WTC11 (cell line): Measurements from ENCODE around the gene RHOXF2.

DNA sequence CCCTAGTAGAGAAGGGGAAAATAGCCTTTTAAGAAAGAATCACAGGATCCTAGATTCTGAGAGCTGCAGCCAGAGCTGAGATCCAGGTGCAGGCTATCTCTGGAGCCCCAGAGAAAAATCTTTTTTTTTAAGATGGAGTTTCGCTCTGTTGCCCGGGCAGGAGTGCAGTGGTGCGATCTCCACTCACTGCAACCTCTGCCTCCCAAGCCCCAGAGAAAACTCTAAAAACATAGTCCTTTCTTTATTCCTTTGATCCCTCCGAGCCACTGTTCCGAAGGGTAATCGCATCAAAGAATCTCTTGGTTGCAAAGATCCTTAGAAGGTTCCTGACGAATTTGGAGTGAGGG lies 38.4 kb downstream of the SEPTIN6 start:
- PRO-cap, result no peak

DNA sequence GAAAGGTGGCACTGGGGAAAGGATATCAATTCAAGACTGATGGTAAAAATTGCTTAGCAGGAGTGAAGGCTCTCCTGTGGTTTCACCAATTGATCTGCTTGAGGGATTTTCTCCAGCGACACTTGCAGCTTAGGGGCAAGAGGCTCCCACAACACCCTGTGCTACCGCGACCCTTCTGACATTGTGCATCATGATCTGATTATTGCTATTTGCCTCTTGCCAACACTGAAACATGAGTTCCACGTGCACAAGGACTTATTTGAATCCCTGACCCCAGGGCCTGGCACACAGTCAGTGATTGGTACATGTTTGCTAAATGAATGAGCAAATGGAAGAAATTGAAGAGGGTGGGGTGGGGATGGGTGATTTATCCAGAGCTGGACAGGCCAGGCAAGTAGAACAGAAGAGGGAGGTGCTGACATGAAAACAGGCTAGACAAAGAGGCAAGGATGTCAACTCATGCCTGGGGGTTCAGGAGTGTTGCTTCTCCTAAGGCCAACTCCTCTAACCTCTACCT lies 24.8 kb upstream of the RPL39 start:
- PRO-cap, result no peak

DNA sequence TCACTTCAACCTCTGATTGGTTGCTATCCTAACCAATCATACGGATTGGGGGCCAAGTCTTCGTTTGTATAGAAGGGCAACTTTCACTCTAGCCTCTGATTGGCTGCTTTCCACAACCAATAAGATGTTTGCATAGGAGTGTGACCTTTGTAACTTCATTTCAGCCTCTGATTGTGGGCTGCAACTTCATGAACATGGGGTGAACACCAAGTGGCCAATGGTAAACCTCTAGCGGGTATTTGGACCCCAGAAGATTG lies 9.7 kb upstream of the AKAP14 start:
- PRO-cap, result no peak

DNA sequence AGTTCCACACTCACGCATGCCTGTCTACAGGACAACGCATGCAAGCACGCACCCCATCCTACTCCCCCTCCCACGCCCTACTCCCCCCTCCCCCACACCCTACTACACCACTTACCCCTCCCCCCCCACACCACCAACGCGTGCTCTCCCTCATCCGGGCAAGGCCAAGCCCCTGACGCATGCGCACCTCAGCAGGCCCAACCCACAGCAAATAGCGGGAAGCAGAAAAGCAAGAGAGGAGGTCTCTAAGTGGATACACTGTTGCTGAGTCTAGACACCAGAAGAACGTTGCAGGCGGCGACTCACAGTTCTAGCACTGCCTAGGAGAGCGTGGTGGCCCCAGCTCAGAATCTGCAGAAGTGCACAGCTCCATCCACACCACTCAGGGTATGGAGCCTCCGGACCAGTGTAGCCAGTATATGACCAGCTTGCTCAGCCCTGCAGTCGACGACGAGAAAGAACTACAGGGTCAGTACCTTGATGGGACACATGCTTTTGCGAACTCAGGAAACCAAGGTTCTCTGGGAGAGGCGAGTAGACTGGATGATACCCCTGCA lies at the start of gene RHOXF2:
TSS of gene RHOXF2 (plus strand) at position 252 of the 557 bp plus-strand sequence.
- PRO-cap, result no peak

GRCh38 chrX:120457510-120458302 lies 11.4 kb downstream of the LAMP2 start:
- PRO-cap, result no peak

GRCh38 chrX:120485545-120486750 lies 16.9 kb upstream of the LAMP2 start:
- PRO-cap, result unidirectional peak, plus-strand start at chrX:120485877; bidirectional peak, plus-strand start at chrX:120485957, minus-strand start at chrX:120485945; unidirectional peak, minus-strand start at chrX:120486277

DNA sequence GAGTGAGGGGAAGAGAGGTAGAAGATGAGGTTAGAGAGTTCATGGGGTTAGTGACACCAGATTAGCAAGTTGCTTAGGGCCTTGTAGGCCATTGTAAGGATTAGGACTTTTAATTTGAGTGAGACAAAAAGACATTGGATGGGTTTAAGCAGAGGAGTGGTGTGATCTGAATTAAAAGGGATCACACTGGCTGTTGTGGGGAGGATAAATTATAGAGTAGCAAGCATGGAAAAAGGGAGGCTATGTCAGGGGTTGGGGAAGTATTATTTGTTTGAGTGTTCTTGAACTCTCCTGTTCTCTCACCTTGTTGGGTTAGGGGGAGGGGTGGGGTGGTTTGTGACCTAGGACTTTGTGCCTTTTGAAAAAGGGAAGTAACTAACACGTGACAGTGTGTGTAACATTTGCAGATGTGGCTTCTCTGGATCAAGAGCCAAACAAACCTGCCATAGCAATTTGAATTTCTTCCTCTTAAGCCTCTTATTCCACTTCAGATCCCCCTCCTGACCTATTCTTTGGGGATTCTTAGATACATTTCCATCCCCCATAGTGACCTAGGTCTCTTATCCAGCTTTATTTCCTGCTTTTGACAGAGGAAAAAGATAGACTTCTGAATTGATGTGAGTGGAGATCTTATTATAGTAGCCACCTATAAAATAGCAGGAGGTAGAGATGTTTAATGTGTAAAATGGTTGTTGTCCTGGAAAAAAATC lies 120.6 kb downstream of the CT47B1 start:
- PRO-cap, result no peak

DNA sequence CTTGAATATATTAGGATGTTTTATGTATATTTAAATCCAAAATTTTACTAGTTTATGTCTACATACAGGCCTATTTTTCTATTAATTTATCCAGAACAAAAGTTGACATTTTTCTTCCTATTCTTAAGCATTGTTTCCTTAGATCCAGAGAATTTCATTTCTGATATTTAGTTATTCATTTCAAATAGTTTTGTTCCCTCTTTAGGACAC lies 969.7 kb downstream of the GLUD2 start:
- PRO-cap, result no peak

DNA sequence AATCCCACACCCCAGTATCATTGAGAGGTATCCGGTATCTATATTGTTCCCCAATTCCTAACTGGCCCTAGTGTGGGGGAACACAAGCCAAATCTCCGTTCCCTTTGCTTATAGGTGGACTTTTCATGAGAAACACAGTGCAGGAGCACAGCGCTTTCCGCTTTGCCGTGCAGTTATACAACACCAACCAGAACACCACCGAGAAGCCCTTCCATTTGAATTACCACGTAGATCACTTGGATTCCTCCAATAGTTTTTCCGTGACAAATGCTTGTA lies 1.6 kb downstream of the GRIA3 start:
- PRO-cap, result no peak

DNA sequence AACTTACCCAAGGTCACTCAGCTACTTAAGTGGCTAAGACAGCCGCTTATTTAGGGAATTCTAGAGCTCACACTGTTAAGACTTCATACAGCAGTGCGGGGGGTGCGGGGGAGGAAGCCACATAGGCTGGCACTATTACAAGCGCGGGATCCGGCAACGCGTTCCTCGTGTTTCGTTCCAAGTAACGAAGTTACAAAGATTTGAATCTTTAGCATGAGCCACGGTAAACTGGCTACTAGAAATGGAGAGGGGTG lies 1.3 kb downstream of the THOC2 start:
- PRO-cap, result no peak

- PRO-cap, result no peak
Measured at GRCh38 chrX:123872216-123872641, 12.4 kb downstream of the XIAP start.

- PRO-cap, result no peak
Measured at GRCh38 chrX:124103521-124104574, 142.3 kb downstream of the STAG2 start.

GRCh38 chrX:124626094-124626380 lies 279.7 kb downstream of the SH2D1A start:
- PRO-cap, result no peak

DNA sequence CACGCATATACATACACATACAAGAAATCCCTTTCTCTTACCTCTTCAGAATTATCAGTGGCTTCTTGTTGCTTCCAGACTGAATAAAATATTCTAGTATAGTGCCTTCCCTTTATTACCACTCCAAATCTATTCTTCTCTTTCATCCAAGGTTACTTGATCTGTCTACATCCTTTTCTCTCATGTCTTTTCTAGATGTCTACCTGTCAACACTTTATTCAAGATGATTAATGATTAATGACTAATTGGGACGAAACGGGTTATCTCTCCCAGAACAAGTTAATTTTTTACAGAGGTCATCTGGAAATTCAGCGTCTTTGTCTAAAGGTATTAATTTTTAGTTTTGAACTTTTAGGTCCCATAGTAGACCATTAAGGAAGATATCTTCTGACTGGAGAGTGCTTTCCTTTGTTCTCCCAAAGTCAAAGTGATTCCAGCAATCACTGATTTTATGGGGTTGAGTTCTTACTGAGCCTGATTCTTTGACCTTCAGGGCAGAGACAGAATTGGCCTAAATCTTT lies 335.5 kb upstream of the TEX13C start:
- PRO-cap, result no peak

GRCh38 chrX:125394429-125394851 lies 74.8 kb downstream of the TEX13C start:
- PRO-cap, result bidirectional peak, plus-strand start at chrX:125394514, minus-strand start at chrX:125394214; unidirectional peak, plus-strand start at chrX:125394770

DNA sequence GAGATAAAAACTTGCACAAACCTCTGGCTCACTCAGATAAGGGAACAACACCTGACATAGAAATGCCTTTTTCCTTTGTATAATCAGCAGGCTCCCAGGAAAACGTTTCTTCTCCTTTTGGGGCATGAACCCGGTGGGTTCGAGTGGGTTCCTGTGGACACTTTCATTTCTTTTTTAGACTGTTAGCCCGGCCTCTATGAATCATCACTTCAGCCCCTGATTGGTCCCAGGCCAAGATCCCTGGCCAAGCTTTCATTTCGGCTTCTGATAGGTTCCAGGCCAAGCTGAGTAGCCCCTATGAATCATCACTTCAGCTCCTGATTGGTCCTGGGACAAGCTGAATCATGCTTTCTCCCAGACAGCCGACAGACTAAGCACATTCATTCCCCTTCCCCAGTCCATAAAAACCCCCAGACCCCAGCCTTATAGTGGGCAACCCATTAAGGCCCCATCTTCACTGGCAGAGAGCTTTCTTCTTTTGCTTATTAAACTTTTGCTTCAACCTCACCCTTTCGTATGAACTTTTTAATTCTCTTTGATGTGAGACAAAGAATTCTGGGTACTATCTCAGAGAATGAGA lies 407.9 kb downstream of the DCAF12L2 start:
- PRO-cap, result no peak

- PRO-cap, result no peak
Measured at GRCh38 chrX:126580951-126581569, 28.4 kb upstream of the DCAF12L1 start.

DNA sequence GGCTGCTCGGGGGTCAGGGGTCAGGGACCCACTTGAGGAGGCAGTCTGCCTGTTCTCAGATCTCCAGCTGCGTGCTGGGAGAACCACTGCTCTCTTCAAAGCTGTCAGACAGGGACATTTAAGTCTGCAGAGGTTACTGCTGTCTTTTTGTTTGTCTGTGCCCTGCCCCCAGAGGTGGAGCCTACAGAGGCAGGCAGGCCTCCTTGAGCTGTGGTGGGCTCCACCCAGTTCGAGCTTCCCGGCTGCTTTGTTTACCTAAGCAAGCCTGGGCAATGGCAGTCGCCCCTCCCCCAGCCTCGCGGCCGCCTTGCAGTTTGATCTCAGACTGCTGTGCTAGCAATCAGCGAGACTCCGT lies 436.2 kb downstream of the PRR32 start:
- PRO-cap, result no peak

- PRO-cap, result no peak
Measured at GRCh38 chrX:129553632-129554149, 13.6 kb downstream of the OCRL start.

GRCh38 chrX:129701778-129702265 lies 37.0 kb upstream of the XPNPEP2 start:
- PRO-cap, result no peak